GM19240 (cell line): ENCODE data around the gene PRDM15.

DNA sequence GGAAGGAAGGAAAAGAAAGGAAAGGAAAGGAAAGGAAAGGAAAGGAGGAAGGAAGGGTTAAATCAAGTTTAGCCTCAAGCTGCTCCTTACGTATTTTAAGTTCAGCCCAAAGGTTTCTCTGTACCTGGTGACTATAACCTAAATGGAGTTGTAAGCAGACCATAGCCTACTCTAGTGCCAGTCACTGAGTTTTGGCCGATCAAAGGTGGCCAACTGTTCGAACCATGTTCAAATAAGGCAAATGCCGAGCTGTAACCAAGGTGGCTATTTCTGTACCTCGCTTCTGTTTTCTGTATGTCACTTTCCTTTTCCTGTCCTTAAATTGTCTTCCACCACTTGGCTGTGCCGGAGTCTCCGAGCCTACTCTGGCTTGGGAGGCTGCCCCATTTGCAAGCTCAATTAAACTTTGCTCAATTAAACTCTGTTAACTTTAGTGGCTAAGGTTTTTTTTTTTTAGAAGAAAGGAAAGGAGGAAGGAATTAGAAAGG lies 38.0 kb upstream of the TMPRSS2 start:
- RRBS, result no CpG with 5 or more reads among the region's 7 CpGs

GRCh38 chr21:41566502-41567208 lies 58.7 kb upstream of the TMPRSS2 start:
- RRBS, result no CpG with 5 or more reads among the region's 5 CpGs

DNA sequence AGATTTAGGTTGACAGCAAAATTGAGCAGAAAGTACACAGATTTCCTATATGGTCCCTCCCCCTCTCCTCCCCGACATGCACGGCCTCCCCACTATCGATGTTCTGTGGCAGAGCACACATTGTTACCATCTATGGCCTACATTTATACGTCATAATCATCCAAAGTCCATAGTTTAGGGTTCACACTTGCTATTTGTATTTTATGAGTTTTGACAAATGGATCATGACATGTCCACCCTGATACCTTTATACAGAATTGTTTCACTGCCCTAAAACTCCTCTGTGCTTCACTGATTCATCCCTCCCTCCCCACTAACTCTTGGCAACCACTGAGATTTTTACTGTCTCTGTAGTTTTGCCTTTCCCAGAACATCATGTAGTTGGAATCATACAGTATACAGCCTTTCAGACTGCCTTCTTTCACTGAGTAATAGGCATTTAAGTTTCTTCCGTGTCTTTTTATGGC lies 66.4 kb upstream of the TMPRSS2 start:
- RRBS, result no CpG with 5 or more reads among the region's 5 CpGs

DNA sequence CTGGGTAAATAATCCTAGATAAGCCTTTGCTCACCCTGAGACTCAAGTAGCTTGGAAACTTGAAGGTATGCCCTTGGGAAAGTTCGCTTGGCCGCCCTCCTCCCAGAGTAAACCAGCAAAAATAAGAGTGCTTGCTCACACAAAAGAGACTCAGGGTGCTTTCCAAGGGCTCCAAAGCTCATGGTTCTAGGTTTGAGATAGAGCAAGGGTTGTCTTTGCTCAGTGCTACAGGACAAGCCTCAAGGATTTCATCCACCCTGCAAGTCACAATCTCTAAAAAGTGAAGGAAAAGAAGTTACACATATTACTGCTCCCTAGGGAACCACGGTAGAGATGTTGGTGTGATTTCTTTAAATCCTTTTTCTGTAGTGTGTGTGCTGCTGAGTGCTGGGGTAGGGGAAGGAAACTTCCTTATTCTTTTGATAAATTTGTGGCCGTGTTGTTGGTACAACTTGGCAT lies 86.0 kb upstream of the TMPRSS2 start:
- RRBS, result no CpG with 5 or more reads among the region's 4 CpGs

DNA sequence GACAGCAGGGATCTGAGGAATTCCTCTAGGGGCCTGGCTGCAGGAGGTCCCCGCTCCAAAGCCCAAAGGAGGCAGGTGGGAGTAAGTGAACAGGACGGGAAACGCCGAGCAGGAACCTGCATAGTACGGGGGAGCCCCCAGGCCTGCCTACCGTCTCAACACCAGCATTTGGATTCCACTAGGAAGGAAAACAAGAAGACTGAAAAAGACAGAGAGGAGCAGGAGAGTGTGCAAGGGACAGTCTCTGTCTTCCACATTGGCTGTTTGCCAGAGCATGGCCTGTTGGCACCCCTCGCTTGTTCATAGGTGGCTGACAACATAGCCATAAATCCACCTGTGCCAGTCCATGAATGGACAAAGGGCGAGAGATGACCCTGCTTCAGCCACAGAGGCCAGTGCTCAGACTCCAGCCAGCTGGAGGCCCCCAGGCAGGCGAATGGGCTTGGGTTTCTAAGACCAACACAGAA lies 60.7 kb downstream of the RIPK4 start:
- RRBS, result no CpG with 5 or more reads among the region's 9 CpGs

DNA sequence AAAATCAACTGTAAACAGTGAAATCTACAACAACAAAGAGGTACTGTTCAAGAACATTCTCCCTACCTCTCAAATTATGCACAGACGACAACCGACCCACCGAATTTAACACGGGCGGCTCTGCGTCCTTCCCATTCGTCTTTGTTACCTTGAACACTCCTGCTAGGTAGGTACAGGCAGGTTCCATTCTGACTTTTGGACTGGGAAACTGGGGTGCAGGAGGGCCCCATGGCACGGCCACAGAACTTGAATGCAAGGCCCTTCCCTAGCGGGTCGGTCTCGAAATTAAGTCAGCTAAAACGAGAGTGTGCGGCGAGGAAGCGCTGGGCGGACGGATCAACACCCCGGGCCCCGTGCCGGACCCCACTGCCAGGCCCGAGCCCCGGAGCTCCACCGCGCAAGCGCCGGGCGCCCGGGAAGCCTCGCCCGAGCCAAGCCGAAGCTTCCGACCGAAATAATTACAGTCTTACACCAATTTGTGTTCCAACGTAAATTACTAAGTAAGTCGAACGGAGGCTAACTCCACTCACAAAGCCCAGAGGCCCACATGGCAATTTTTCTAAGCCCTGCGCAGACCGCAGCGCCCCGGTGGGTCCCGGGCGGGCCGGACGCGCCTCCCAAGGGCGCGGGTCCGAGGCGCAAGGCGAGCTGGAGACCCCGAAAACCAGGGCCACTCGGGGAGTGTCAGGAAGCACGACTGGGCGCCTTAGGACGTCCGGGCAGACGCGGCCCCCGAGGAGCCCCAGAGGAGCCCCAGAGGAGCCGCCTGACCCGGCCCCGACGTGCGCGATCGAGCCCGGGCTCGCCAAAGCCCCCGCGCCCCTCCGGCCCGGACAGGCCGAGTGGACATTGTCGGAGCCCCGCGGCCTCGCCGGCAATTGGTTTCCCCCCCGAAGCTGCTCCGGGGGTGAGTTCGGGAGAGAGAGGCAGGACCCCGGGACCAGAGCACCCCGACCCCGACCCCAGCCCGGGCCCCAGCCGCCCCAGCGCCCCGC lies 703 bp downstream of the RIPK4 start:
- RRBS, result 13% methylated on average over 23 of the region's 88 CpGs

DNA sequence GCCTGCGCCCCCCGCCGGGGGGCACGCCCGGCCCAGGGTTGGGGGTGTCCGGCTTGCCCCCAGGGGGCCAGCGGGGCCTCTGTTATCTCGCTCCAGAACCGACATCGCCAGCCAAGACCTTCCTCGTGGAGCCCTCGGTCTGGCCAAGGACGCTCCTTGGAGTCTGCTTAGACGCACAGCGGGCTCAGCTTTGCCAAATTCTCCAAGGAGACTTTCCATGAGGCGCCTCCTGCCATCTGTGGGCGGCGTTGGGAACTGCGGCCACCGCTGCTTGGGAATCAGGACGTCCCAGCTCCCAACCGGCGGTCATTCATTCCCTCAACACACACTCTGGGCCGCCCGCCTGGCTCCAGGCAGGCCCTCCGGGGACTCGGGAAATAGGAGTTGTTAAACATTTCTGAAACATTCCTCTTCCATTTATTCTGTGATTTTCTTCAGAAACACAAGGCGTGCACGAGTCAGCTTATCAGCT lies 11.4 kb upstream of the RIPK4 start:
- RRBS, result 64% methylated on average over 5 of the region's 29 CpGs

DNA sequence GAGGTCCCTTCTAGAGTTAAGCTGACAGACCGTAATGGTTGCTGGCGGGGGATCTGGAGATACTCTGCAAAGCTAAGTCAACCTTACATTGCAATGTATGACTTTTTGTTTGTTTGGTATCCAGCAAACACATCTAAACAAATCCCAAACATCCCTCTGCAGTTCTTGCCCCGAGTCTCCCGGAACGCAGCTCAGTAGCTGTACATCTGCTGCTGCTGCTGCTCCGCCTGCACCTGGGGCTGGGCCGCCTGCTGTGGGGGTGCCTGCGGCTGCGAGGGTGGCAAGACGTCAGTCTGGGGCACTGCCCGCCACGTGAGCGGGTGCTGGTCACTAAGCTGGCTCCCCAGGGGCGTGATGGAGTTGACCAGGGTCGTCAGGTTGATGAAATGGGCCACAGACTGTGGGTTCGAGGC lies 34.2 kb upstream of the RIPK4 start:
- RRBS, result no CpG with 5 or more reads among the region's 16 CpGs

DNA sequence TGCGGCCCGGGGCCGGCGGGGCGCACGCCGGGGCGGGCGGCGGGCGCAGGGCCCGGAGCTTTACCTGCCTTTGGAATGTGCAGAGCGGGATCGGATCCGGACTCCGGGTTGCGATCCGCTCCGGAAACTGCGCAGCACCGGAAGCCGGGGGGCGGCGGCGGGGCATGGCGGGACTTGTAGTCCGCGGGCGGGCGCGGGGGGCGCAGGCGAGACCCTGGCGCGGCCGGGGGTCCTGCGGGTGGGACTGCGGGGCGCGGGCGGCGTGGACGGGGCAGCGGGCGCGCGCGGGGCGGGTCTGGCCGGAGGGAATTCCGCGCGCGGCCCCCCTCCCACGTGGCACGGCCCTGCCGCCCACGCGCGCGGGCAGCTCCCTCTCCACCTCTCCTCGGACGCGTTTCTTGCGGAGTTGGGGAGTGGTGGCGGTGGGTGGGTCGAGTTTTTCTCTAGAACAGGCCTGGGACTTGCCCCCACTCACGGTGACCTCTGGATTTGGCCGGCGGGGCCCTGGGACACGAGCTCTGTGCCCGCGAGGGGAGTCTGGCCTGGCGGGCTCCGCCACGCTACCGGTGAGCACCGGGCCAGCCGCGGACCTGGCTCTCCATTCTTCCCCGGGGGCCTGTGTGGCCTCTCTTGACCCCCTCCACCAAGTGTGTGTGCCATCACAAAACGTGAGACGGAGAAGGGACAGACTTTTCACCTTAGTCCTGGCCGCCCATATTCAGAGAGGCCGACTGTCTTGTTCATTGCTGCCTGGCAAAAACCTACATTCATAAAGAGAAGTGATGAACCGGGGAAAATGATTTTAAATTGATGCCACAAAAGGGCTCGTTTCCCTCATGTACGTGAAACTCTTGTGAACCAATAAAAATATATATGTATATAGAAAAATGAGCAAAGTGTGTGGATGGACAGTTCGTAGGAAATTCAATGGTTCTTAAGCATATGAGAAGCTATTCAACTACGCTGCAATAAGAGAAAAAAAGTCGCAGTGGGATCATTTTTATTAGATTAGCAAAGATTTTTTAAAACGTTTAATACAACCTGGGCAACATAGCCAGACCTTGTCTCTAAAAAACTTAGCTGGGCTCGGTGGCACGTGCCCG lies at the start of gene PRDM15:
TSS of gene PRDM15 (minus strand) at position 139 of the 1,103 bp plus-strand sequence.
- RRBS, result 2% methylated on average over 33 of the region's 95 CpGs

GRCh38 chr21:41928652-41929145 lies 25.1 kb downstream of the C2CD2 start:
- RRBS, result no CpG with 5 or more reads among the region's 10 CpGs

DNA sequence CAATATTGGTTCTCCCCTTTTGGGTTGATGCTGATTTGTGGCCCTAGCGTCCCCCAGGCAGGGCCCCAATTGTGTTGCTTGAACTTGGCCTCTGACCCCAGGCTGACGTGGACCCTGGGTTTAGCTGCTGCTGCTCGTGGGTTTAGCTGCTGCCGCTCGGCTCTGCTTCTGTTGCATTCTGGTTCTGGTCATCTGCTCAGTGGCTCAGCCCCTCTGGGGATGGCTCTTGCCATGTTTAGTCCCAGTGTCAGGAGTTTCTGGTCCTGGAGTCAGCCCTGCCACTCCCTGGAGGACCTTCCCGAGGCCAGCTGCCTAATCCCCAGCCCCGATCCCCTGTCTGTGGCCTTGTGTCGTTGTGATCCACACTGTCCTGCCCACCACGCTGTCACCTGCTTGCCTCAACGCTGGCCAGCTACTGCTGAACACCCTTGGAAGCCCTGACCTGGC lies 12.2 kb upstream of the UMODL1 start:
- RRBS, result no CpG with 5 or more reads among the region's 10 CpGs

DNA sequence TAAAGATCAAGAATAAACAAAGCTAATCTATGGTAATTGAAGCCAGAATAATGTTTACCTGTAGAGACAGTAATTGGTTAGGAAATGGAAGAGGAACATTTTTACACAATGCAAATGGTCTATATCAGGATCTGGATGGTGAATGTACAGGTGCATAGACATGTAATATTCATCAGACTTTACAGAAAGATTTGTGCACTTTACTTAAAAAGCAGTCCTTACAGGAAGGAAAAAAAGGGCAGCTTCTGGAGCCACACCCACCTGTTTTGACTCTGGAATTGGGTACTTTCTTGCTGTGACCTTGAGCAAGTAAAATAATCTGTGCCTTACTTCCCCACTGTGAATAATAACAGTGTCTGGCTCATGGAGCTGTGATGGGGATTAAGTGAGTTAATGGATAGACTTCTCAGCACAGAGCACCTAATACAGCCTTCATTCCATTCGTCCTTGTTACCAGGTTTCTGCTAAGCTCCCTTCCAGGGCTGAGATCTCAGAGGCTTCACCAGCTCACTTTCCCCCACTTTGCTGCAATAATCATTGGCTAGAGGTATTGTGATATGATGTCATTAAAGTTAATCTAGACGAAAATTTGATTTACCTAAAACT lies 20.1 kb upstream of the ABCG1 start:
- RRBS, result no CpG with 5 or more reads among the region's 2 CpGs

- RRBS, result no CpG with 5 or more reads among the region's 9 CpGs
Observed at GRCh38 chr21:42227830-42228478, 9.0 kb downstream of the ABCG1 start.

DNA sequence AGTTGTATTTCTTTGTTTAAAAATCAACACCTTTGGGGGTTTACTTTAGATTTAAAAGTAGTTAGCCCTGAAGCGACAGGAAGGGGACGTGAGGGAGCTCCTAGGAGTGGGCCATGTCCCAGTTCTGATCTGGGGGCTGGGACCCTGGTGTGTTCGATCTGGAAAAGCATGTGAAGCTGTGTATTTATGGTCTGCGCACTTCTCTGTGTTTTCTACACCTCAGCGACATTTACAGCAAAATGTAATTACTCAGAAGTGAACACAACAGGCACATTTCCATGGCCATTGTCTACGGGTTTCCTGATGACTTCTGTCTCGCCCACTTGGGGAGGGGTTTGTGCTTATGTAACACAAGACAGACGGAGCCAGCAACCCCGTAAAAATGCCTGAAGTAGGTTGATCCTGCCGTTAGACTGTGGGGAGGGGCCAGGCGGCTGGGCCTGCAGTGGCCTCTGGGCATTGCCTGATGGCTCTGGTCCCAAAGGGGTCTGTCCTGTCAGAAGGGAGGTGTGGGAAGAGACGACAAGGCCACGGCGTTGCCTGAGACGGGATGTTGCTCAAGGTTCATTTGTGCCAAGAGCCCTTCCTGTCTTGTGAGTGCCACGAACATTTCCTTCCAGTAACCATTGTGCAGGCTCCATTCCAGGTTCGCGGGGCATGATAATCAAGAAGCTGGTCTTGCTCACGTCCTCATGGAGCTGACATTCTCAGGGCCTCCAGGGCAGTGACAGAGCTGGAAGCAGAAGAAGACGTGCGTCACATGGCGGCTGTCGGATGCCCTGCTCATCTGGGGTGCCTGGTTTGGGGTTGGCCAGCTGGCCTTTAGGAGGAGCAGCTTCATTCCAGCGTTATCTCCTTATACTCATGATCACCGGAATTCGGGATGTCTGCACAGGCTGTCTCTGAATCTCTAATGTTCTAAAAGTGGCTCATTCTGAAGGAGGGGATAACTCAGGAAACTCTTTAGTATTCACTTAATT lies 44.7 kb downstream of the ABCG1 start:
- RRBS, result no CpG with 5 or more reads among the region's 26 CpGs

DNA sequence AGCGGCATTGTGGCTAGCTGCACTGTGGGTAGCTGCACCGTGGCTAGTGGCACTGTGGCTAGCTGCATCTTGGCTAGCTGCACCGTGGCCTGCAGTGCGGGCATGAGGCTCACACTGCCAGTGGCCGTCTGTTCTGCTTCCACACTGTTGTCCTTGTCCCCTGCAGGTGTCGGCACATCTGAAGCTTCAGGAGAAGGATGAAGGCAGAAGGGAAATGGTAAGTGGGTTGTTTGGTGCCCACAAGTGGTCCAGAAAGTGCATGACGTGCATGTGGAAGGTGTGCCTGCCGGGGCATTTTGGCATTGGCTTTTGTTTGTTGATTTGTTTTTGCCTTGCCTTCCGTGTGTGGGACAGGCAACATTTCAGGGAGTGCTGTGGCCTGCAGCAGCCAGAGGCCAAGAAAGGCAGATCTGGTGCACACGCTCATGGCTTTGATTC lies 38.5 kb downstream of the TFF3 start:
- RRBS, result no CpG with 5 or more reads among the region's 10 CpGs

- RRBS, result no CpG with 5 or more reads among the region's 7 CpGs
Observed at GRCh38 chr21:42283072-42283620, 32.1 kb downstream of the TFF3 start.

GRCh38 chr21:42317248-42317894 lies 2.2 kb upstream of the TFF3 start:
- RRBS, result no CpG with 5 or more reads among the region's 11 CpGs

- RRBS, result no CpG with 5 or more reads among the region's 19 CpGs
Observed at GRCh38 chr21:42319806-42320557, 4.8 kb upstream of the TFF3 start.

GRCh38 chr21:42406081-42406908 lies 2.6 kb downstream of the UBASH3A start:
- RRBS, result no CpG with 5 or more reads among the region's 14 CpGs

GRCh38 chr21:42455832-42456352 lies 40.1 kb downstream of the RSPH1 start:
- RRBS, result no CpG with 5 or more reads among the region's 7 CpGs